Ureter (tissue), 1 donor: ENCODE measurements around a stretch of chr7.

GRCh38 chr7:137347312-137347830, 3.8 kb upstream of the PTN start:
- PRO-cap = no peak

DNA sequence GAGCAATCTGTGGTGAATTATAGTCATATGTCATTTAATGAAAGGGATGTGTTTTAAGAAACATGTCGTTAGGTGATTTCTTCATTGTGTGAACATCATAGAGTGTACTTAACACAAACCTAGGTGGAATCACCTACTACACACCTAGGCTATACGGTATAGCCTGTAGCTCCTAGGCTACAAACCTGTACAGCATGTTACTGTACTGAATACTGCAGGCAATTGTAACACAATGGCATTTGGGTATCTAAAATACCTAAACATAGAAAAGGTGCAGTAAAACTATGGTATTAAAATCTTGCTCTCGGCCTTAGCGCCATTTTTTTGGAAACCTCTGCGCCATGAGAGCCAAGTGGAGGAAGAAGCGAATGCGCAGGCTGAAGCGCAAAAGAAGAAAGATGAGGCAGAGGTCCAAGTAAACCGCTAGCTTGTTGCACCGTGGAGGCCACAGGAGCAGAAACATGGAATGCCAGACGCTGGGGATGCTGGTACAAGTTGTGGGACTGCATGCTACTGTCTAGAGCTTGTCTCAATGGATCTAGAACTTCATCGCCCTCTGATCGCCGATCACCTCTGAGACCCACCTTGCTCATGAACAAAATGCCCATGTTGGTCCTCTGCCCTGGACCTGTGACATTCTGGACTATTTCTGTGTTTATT, 170.1 kb upstream of the PTN start:
- PRO-cap = no peak

- PRO-cap = no peak
These were observed 64.8 kb downstream of the CREB3L2 start for GRCh38 chr7:137937107-137937510.

DNA sequence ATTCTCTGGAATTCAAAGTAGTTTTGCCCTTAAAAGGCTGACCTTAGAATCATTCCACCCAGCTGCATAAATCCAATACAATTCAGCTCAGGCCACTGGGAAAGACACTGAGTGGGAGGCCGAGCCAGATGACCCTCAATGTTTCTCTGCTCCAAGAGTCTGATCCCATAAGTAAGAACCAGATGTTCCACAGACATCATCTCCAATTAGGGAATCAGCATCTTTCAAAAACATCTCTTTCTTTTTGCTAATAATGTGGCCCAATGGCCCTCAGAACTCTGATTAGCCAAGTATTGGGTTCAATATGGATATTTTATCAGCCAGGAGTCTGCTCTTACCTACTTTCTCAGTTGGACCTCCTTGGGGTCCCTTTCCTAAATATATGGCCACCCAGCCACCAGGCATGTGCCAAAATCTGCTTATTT, 26.0 kb downstream of the CREB3L2 start:
- PRO-cap = no peak

DNA sequence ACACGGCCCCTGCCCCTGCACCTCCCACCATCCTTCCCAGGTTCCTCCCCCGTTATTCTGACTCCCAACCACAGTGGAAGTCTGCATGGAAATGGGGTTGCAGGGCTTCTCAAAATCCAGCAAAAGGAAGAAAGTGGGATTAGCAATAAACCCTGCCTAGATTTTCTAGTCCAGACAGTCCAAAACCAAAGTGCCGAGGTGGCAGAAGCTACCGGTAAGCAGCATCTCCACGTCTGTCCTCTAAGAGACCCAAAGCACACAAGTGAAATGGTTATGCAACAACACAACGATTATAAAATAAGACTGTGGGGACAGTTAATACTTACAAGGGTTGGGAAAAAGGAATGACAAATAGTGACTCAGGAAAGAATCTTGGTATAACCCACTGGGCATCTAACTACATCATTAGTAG, 24.8 kb downstream of the CREB3L2 start:
- PRO-cap = no peak

DNA sequence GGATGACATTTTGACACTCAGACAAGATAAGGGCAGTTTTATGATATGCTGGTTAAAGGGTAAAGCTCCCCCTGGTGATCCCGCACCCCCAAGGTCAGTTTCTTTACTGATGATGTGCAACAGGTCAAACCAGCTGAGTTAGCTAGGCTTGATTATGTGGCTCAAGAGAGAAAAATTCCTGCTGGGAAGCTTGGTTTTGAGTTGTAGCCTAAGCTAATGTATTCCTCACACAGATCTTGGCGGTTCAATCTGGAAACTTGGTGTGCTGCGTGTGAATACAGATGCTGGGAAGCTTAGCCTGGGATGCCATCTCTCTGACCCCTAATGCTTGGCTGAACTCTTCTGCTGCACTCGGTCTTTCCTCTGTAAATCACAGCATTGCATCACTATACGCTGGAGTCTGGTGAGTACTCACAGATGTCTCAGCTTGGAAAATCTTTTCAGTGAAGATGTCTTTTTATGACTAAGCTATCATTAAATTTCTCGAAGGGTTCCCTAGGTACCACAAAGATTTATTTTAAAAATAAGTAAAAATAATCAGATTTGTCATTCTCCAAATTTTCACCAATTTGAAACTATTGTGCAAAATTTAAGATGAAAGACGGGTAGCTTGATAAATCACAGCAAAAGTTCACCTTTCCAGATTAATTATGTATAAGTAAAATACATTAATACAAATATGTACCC, 11.2 kb upstream of the AKR1D1 start:
- PRO-cap = no peak

GRCh38 chr7:138257645-138258293, 181.5 kb downstream of the AKR1D1 start:
- PRO-cap = no peak

GRCh38 chr7:138309037-138309284, 151.1 kb upstream of the TRIM24 start:
- PRO-cap = no peak

- PRO-cap = no peak
These were observed 146.1 kb upstream of the TRIM24 start for GRCh38 chr7:138313900-138314386.

DNA sequence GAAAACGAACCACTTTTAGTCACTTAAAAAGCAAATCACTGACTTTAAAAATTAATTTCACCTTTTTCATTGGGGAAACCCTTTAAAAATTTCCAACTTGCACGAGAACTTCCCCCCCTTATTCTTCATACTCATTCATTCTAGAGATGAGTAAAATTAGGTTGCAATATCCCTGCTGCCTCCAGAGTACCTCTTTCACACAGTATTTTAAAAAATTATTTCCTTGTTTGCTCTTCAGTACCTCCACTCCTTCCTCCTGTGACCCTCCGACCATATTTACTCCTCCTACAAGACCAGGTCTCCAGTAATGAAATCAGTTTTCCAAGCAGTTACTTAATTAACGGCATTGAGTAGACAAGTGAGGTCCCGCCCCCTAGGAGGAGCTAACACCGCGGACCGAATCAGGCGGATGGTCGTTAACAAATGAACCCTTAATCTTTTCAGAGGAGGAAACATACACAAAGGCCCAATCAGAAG, 488 bp upstream of the TRIM24 start:
- PRO-cap = no peak

GRCh38 chr7:138563712-138564094, 103.6 kb downstream of the TRIM24 start:
- PRO-cap = no peak

DNA sequence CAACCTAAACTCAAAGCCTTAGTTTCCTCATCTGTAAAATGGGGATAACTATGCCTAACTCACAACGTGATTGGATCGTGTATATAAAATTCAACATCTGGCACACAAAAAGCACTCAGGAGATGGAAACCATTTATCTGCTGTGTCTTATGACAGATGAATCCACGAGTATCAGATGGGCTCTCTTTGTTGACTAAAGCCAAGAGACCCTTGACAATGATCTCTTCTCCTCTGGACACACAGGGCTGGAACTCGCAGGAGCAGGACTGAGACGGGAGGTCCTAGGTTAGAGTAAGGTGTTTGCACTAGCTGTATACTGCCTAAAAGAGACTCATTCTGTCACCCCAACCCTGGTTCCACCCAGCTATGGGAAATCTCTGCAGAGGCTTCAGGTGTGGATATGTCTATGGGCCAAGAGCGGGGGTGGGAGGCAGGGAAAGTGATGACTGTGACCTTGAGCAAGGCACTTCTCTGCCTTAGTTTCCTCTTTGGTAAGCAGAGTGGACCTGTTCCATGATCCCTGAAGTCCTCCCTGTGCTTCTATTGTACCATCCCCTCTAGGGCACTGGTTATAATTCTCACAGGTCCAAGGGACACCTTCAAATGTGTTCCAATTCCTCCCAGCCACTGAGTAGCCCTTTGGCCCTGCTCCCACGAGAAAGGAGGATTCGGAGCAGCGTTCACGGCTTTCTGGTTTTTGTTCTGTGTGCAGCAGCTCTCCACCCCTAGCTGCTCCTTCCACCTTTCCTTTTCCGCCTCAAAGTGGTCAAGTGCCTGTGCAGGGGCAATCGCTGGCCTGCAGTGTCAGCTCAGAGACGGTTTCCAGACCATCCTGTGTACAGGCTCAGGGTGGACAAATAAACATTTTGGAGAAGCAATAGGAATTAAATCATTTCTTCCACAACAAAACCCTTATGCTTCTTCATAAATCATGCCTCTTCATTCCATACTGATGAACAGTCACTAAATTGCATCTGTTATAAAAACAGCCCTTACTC, 1.5 kb downstream of the KIAA1549 start:
- PRO-cap = no peak

DNA sequence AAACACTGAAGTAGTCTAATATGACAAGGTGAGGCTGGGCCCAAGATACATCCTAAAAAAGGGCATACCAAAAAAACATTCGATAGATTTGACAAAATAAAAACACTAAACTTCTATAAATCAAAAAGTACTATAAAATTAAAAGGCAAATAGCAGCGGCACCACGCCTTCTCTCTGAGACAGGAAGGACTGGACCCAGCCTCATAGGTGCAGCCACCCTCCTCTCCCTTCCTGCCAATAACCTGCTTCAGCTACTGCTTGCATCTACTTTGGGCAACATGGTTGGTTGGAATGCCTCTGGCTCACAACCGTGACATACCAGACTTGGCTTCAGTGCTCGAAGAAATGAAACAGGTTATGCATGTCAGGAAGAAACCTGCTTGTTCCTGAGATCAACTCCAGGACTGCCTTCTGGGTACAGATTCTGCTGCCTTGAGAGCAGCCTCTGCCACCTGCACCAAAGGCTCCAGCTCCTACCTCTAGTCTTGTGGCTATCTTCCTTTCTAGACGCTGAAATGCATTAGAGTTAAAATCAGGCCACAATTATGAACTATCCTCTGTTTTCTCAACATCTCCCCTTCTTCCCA, 2.1 kb downstream of the ZC3HAV1L start:
- PRO-cap = no peak

- PRO-cap = no peak
These were observed 29.1 kb upstream of the ZC3HAV1L start for GRCh38 chr7:139064530-139065716.

DNA sequence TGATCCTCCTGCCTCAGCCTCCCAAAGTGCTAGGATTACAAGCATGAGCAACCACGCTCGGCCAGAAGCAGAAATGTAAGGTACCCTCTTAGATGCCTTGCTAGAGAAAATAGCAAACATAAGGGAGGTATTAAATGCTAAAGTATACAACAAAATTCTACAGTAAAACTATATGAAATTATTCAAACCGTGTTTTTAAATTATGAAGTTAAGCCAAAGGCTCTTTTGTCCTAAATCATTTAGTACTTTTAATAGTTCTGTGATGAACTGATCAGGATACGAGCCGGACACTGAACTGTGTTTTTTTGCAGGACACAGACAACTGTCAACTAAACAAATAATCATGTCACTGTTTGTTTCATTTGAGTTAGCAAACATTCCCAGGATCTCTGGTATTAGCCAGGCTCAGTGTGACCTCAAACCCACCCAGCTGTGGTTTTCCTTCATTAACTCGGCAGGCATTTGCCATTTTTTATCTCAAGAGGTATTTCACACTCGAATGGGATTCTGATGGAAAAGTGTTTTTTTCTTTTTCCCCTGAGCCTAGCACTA, 33.8 kb downstream of the ZC3HAV1 start:
- PRO-cap = no peak

DNA sequence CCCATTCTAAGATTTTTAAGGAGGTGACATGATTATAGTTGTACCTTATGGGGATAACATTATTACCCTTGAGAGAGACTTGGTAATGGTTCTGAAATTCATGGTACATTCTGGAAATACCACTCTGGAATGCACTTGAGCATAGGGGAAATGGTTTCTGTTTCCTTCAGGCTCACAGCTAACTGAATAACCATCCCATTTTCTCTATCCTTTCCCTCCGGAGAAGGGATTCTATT, 1.5 kb downstream of the FMC1 start:
- PRO-cap = no peak

GRCh38 chr7:139369595-139370078, 9.9 kb downstream of the LUC7L2 start:
- PRO-cap = no peak

DNA sequence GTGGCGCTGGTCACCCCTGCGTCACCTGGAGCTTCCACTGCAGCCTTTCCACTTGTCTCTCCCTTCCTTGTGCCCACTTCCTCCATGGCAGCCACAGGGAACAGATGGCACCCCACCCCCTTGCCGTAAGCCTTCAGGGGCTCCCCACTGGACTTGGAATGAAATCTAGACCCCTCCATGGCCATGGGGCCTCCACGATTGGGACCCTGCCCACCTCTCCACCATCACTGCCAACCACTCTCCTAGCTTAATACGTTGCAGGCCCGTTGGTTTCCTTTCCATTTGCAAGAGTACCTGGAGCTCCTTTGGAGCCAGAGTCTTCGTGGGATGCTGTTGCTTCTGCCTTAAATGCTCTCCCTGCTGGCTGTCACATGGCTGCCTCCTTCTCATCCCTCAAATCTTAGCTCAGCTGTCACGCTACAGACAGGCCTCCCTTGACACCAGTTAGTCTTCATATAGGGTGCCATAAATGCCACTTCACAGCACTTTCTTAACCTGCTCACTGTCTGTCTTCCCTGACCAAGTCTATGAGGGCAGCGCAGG, 113.7 kb downstream of the CLEC2L start:
- PRO-cap = no peak

DNA sequence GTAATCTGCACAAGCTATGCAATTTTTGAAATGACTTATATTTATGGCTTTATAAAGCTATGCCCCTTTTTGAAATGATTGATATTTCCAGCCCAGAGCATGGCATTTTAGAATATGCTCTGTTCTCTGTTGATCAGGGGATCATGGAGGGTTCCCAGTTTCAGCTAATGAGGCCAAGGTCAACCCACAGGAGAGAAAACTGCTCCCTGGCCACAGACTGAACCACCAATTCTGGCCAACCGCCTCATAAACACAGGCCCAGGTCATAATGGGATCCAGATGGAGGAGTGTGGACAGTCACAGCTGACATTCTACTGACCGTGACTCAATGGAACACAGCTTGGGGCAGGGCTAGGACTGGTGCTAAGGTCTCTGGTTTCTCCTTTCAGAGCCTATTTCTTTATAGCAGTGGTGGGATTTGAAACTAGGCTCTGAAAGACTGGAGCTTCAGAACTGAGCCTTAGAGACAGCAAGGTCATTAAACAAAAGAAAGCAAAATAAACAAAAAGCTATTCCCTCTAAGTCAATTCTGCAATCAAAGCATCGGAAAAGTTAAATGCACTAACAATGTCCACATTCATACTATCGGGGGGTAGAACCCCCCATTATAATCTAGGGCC, 68.3 kb downstream of the HIPK2 start:
- PRO-cap = no peak

DNA sequence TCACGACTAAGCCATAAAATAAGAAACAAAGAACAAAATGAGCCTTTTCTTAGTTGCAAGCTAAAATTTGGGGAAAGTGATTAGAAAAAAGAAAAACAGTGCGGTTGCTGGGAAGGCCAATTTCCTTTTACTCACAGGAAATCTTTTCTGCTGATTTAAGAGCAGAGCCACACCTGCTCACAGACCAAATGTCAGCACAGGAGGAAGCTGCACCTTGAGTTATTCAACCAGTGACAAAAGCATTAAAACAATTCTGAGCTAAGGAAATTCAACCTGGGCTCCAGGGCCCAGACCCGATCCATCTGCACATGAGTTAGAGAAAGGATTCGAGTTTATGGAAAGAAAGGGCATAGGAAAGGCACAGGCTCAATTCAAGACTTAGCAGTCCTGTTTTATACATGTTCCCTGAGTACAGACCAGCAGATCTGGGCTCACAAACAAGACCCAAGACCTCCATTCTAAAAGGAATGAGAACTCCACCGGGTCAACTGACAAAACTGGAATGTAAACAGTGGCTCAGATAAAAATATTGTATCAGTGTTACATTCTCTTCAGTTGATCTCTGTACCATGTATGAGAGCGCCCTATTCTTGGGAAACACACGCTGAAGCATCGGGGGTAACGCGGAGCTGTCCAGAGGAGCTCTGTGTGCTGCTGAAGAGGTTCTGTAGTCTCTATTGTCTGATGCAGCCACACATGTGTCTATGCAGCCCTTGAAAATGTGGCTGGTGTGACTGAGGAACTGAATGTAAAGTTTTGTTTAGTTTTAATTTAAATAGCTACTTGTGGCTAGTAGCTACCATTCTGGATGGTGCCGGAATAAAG, 39.9 kb downstream of the HIPK2 start:
- PRO-cap = no peak